Bronchus (tissue), 1 donor: Measurements from ENCODE around the genes LRRC71 and ETV3L.

GRCh38 chr1:156507936-156509349 lies 7.9 kb upstream of the MEF2D start:
- PRO-cap = bidirectional peak, plus-strand start at chr1:156508643, minus-strand start at chr1:156508410

DNA sequence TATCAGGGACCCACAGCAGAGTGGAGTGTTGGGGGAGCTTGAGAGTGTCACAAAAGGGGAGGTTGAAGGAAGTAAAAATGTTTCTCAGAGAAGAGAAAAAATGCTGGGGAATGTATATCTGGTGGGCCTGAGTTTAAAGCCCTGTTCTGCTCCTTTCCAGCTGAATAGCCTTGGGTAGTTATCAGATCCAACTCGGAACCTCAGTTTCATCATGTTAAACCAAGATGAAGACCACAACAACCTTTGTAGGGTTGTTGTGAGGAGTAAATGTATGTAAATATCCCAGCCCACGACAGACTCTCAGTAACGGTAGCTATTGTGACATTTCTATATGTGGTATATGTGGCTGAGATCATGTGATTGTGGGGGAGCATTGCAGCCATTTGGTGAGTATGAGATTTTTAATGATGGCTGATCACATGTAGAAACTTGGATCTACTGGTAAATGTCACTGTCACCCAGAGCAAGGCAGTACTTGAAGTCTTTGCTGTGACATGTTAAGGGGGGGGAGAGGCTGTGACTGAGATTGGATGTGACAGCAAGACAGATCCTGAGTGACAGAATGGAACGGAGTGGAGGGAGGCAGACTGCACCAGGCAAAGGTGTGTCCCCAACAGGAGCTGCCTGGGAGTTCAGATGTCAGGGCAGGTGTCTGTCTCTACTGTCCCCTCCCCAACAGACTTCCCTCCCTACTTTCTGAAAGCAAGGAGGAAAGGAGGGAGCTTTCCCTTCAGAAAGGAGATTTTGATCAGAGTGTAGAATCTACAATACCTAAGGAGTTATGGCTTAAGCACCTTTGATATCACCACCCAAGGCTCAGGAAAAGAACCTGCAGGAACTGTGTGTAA lies 23.9 kb upstream of the MEF2D start:
- PRO-cap = no peak

GRCh38 chr1:156553010-156553348 lies 19.4 kb downstream of the IQGAP3 start:
- PRO-cap = no peak

DNA sequence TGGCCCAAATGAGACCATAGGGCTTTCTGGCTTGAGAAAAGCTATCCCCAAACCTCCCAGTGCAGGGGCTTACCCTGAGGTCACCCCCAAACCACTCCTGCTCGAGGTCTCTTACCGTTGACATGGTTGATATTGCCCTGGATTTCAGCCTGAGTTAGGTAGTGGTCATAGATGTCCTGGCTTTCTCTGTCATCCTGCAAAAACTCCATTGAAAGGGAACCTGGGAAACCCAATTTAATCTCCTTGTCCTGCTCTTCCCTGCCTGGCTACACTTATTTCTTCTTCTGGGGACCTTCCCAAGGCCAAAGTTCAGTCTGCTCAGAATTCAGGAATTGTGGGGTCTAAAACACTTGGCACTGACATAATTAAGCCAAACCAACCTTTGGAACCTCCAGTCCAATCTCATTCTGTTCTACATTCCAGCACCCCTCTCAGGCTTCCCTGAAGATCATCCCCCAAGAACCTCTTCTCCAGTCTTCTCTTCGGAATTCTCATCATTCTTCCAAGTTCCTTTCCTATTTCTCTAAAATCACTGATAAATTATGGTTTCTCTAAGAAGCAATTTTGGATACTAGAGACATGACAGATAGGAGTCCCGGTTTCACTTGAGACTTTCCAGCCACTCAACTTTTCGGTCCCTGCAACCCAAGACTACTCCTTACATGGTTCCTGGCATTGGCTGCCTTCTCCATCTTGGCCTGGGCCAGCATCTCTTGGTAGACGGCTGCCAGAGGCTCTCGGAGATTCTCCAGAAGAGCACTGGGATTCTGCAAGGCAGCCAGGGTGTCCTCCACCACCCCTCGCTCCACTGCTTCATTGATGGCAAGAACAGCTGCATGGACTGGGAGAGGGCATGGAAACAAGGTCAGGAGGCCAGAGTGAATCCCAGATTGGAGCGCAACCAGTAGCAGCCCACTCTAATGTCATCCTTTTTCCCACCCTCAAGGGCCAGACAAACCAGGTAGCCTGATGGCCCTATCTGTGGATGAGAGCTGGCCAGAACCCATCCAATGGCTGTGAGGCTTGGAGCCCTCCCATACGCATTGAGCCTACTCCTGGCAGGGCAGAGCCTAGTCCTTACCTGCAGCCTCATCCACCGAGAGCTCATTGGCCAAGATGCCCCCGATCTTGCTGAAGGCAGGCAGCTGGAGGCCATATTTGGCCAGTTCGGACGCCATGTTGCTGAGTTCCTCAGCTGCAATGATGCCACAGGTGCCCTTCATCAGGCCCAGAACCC lies 9.5 kb downstream of the IQGAP3 start:
- PRO-cap = no peak

GRCh38 chr1:156645278-156646511 lies 3.8 kb downstream of the BCAN start:
- PRO-cap = no peak

GRCh38 chr1:156665417-156665981 lies 11.7 kb downstream of the NES start:
- PRO-cap = no peak

GRCh38 chr1:156667439-156668702 lies 9.3 kb downstream of the NES start:
- PRO-cap = no peak

GRCh38 chr1:156691507-156692197 lies 13.7 kb downstream of the CRABP2 start:
- PRO-cap = bidirectional peak, plus-strand start at chr1:156691983, minus-strand start at chr1:156691680

DNA sequence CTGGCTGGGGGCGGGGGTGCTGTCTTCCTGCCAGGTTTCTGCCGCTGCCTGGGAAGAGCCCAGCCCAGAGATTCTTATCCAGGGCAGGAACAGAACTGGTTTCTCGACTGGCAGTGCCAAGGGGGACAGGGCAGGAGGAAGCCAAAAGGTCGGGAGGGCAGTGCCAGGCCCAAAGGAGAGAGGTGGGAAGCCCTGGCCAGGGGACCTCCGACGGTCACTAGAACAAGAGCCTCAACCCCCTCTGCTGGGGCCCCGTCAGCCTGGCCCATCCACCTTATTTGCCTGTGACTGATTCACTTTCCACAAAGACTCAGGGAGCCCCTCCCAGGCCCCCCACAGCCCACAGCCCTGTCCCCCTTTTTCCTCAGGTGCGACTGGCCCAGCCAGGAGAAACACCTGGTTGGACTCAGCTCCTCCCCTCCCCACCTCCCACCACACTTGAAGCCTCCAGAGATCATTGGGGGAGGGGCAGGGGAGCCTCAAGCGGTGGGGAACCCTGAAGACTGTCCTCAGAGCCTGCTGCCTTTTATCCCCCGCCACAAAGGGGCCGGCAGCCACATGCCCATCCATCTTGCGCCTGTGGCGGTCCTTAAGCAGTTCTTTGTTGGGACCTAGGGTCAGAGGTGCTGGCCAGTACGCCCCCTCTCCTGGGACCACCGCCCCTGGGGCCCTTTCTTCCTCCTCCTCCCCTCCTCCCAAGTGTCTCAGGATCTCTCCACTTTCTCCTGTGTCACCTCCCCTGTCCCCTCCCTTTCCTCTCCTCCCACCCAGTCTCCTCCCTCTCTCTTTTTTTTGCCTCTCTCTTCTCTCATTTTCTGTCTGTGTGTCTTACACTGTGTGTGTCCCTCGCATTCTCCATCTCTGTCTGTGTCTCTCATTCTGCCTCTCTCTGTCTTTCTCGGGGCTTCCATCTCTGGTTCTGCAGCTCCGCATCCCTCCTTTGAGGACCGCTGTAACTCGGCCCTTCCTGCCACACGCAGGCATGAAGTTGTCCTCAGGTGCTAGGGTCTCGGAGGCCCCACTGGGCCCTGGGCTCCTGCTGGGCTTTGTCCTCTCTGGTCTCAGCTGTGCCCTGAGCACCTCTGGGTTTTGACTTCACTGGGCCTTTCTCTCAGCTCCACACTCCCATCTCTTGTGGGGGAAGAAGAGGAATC lies 12.3 kb downstream of the CRABP2 start:
- PRO-cap = bidirectional peak, plus-strand start at position 70 of the sequence, minus-strand start at position 50 of the sequence; bidirectional peak, plus-strand start at position 475 of the sequence, minus-strand start at position 398 of the sequence; bidirectional peak, plus-strand start at position 811 of the sequence, minus-strand start at position 701 of the sequence

- PRO-cap = no peak
Measured at GRCh38 chr1:156734190-156734600, 5.6 kb upstream of the ISG20L2 start.

- PRO-cap = no peak
Measured at GRCh38 chr1:156752890-156753504, 1.5 kb upstream of the HDGF start.

DNA sequence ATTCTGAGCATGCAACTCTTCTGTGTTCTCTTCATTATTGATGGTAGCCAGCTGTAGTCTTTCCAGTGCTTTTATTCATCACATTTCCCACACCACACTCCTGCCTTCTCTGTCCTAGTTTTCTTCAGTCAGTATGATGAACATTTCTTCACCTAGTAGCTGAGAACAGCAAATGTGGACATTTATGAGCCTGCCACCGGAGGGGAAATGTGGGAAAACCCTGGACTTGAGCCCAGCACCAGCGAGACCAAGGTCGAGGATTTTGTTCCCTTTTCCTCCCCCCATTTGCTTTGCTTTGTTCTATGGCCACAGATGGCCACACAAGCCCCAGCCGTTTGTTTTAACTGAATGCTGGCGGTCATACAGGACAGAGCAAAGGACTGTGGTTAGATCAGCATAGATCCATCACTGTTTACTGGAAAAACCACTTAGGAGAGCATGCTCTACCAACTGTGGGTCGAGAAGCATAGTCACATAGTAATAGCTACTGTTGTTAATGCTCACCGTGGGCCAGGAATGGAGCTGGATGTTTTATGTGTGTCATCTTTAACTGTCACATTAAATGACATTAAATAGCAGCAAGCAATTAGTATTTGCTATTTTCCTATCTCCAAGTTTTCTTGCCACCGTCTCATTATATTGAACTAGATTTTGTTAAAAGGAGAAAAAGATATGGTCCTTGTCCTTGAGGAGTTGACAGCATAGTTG lies 20.8 kb downstream of the SH2D2A start:
- PRO-cap = no peak

- PRO-cap = no peak
Measured at GRCh38 chr1:156801592-156802388, 14.9 kb downstream of the SH2D2A start.

DNA sequence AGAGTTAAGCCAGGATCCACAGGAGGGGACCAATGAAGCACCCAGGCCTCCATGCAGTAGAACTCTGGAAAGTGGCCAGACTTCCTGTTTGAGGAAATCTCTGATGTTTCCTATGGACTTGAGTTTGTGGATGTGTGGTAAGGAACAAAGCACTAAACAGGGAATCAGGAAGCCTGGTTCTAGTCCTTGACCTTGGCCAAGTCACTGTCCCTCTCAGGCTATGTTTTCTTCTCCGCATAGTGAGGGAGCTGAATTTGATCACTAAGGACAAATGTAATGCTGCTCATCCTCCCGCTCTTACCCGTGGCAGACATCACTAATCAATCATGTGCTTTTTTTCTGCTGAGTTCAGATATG lies 10.1 kb downstream of the SH2D2A start:
- PRO-cap = no peak

GRCh38 chr1:156807365-156808125 lies 9.1 kb downstream of the SH2D2A start:
- PRO-cap = no peak

- PRO-cap = no peak
Measured at GRCh38 chr1:156836109-156836561, 19.5 kb upstream of the SH2D2A start.

- PRO-cap = no peak
Measured at GRCh38 chr1:156920169-156921184, at the start of gene LRRC71. Gene LRRC71 (plus strand): TSS chr1:156920632.

- PRO-cap = no peak
Measured at GRCh38 chr1:157099664-157100057, at the start of gene ETV3L. Gene ETV3L (minus strand): TSS chr1:157099808.

- PRO-cap = no peak
Measured at GRCh38 chr1:157497960-157498377, 54.3 kb downstream of the FCRL5 start.

GRCh38 chr1:158013625-158014326 lies 20.3 kb downstream of the KIRREL1 start:
- PRO-cap = no peak